ENCODE results near the genes OR1J4, OR1L4 and OR1L6.

DNA sequence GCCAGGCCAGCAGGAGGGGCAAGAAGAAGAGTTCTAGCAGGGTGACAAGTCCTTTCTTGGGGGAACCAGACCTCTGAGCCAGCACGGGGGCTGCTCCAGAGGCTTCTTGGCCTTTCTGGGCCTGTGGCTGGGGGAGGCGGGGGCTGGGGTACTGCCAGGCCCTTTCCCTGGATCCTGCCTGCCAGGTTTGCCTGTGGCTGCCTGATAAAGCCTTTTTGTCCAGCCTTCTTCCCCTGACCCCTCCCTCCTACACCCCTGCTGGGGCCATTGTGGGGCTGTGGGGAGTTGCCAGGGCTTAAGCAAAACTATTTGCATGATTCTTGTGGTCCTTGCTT lies 5.2 kb downstream of the PTGS1 start:
- PRO-cap: no peak
- RAMPAGE, long total RNA: no peak
- RRBS: no CpG with 5 or more reads among the region's 2 CpGs

GRCh38 chr9:122518916-122519229 lies at the start of gene OR1J4:
Gene OR1J4 (plus strand): TSS chr9:122519141.
- PRO-cap: no peak
- RAMPAGE, long total RNA: no peak
- RRBS: no CpG with 5 or more reads among the region's 1 CpG

DNA sequence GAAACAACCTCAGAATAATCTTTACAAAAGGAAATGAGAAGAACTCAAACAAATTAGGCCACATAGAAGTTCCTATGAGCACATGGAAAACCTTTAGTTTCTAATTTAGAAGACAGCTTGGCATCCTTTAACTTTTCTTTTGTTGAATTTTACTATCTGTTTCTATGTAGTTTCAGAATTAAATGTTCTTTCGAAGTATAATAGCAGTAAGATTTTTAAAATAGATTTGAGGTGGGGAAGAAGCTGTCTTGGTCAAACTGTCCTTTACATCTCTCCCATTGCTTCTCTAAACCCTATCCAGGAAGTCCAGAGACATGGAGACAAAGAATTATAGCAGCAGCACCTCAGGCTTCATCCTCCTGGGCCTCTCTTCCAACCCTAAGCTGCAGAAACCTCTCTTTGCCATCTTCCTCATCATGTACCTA lies at the start of gene OR1L4:
Gene OR1L4 (plus strand): TSS at position 315 of the 425 bp plus-strand sequence.
- PRO-cap: no peak
- RAMPAGE, long total RNA: no peak
- RRBS: no CpG with 5 or more reads among the region's 1 CpG

GRCh38 chr9:122741880-122742518 lies at the start of gene OR1L6:
Gene OR1L6 (plus strand): TSS chr9:122742303.
- PRO-cap: no peak
- RAMPAGE, long total RNA: no peak
- RRBS: no CpG with 5 or more reads among the region's 7 CpGs

GRCh38 chr9:122835313-122835777 lies 7.0 kb upstream of the PDCL start:
- PRO-cap: no peak
- RAMPAGE, long total RNA: no peak
- RRBS: no CpG with 5 or more reads among the region's 5 CpGs

GRCh38 chr9:122974966-122975864 lies 34.4 kb downstream of the RABGAP1 start:
- PRO-cap: no peak
- RAMPAGE, long total RNA: no peak
- RRBS: no CpG with 5 or more reads among the region's 6 CpGs

DNA sequence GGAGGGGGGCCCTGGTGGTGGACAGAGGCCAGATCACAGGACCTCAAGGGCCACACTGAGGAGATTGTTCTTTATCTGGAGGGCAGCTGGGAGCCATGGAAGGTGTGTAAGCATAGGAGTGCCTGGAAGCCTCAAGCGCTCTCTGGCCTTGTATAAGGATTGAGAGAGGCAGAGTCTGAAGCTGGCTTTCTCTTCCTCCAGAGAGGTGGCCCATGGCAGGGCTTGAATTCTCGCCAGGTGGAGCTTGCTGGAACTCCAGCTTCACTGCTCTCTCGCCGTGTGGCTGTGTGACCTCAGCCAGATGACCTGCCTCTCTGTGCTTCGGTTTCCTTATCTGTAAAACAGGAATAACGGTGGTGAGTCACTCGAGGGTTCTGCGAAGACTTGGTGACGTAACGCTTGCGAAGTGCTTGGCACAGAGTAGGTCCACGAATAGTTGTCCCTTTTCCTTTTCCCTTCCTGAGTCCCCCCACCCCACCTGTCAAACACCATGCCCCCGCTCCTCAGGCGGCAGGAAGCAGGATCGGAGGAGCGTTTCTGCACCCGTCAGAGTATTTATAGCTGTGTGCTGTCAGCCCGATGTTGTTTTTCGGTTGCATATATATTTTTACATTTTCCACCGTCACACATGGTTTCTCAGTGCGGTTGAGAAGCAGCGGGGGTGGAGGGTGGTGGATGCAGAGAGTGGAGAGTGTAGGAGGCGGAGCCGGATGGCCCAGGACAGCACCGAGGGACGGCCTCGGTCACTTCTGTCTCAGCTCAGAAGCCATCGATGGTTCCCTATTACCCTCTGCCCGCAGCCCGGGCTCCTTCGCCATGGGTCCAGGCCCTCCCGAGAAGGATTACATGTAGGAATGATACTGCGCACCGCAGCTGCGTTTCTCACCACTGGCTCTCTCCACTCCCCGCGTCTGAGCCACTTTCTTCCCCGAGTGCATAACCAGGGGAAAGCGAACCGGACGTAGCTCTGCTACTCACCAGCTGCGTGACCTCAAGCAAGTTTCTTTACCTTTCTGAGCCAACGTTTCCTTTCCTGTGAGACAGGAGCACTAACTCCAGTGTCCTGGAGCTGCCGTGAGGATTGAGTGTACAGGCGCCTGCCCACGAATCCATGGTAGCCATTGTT lies 16.8 kb upstream of the CRB2 start:
- PRO-cap: no peak
- RAMPAGE, long total RNA: no peak
- RRBS: 17% methylated on average over 7 of the region's 46 CpGs

GRCh38 chr9:123339924-123340835 lies 15.8 kb upstream of the CRB2 start:
- PRO-cap: no peak
- RAMPAGE, long total RNA: no peak
- RRBS: no CpG with 5 or more reads among the region's 22 CpGs

- PRO-cap: no peak
- RAMPAGE, long total RNA: no peak
- RRBS: no CpG with 5 or more reads among the region's 6 CpGs
Observed at GRCh38 chr9:123356998-123357489, 1.0 kb downstream of the CRB2 start.

DNA sequence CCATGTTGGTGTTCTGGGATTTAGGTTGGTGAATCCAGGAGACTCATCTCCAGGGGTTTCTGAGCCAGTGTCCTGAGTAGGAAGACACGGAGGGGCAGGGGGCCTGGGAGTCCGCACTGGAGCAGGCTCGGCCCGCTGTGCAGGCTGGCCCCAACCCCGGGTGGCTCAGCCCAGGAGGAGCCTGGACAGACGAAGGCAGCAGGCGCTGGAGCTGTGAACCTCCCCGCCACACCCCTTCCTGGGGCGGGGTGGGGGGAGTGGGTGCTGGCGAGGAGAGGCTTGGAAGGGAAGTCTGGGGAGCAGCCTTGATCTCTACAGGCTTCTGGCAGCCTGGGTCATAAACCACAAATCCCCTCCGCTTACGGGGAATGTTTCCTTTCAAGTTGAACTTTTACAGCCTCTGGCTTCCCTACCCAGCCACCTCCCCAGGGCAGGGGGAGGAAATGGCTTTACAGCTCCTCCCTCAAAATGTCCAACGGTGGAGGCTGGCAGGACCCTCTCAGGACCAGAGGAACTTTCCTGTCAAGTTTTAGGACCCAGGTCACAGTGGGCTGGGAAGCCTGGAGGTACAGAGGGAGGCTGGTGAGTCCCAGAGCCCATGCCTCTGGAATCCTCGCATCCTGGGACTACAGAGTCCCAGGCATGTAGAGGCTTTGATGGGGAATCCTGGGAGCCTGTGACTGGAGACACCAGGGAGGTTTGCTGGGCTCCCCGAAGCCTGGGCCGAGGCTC lies 19.8 kb downstream of the CRB2 start:
- PRO-cap: no peak
- RAMPAGE, long total RNA: no peak
- RRBS: no CpG with 5 or more reads among the region's 16 CpGs

GRCh38 chr9:123453768-123454298 lies 97.8 kb downstream of the CRB2 start:
- PRO-cap: no peak
- RAMPAGE, long total RNA: no peak
- RRBS: no CpG with 5 or more reads among the region's 7 CpGs

GRCh38 chr9:123998719-123999673 lies 12.6 kb upstream of the LHX2 start:
- PRO-cap: no peak
- RAMPAGE, long total RNA: no peak
- RRBS: 1% methylated on average over 27 of the region's 56 CpGs

DNA sequence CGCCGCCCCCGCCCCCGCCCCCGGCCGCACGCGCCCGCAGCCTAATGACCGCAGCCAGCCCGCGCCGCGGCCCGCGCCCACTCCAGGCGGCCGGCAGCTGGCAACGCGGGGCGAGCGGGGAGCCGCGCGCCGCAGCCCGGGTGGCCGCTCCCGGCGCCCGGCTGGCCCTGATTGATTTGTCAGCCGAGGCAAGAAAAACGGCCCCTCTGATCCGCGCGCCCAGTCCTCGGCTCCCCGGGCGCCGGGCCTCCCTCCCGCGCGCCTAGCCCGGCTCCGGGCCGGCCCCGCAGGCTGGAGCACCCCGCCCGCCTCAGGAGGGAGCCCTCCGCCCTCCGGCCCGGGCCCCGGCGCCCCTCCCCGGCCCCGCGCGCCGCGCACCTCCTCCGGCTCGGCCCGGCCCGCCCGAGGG lies 11.9 kb upstream of the LHX2 start:
- PRO-cap: no peak
- RAMPAGE, long total RNA: no peak
- RRBS: 1% methylated on average over 30 of the region's 65 CpGs

GRCh38 chr9:124197134-124198058 lies 60.4 kb upstream of the NEK6 start:
- PRO-cap: no peak
- RAMPAGE, long total RNA: no peak
- RRBS: no CpG with 5 or more reads among the region's 14 CpGs

- PRO-cap: no peak
- RAMPAGE, long total RNA: no peak
- RRBS: no CpG with 5 or more reads among the region's 4 CpGs
Observed at GRCh38 chr9:124214036-124214366, 43.7 kb upstream of the NEK6 start.

- PRO-cap: no peak
- RAMPAGE, long total RNA: no peak
- RRBS: no CpG with 5 or more reads among the region's 16 CpGs
Observed at GRCh38 chr9:124270721-124271504, 13.2 kb downstream of the NEK6 start.

GRCh38 chr9:124292160-124292697 lies 34.5 kb downstream of the NEK6 start:
- PRO-cap: no peak
- RAMPAGE, long total RNA: no peak
- RRBS: no CpG with 5 or more reads among the region's 6 CpGs

- PRO-cap: no peak
- RAMPAGE, long total RNA: no peak
- RRBS: no CpG with 5 or more reads among the region's 15 CpGs
Observed at GRCh38 chr9:124355289-124355970, 59.8 kb downstream of the PSMB7 start.

DNA sequence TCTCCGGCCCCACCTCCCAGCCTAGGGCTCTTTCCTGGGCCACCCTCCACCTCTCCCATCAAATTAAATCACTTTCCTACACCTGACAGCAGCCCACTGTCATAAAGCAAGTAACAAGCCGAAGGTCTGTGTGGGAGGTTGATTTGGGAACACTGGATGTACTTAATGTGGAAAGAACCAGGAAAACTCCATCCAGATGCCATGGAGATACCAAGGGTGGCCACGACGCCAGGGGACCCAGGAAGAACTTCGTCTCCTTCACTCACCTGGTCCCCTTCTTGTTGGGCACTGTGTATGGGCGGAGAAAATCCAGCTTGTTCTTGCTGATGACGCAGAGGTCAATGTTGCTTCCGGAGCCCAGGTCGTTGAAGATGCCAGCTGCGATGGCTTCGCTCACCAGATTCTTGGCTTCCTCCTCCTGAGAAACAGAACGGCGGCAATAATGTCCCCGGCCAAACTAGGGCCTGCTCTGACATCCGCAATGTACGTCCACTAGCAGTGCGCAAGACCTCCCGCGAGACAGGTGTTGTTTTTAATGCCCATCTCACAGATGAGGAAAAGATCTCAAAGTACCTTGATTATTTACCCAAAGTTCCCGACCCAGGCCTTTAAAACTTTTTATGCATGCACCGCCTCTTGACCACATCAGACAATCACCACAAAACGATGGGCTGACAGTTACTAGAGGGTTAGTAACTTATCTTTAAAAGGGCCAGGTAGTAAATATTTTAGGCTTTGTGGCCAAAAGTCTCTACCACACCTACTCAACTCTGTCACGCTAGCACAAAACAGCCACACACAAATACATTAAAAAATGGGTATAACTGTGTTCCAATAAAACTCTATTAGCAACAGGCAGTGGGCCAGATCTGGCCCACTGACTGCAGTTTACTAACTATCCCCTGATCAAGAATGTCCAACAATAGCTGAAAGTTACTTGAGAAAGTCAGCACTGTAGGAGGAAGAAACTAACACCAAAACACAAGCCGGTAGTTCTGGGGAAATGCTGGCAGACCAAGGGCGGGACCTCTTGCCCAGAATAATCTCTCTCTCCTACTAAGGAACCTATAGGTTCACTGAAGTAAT lies 58.4 kb downstream of the PSMB7 start:
- PRO-cap: no peak
- RAMPAGE, long total RNA: no peak
- RRBS: 95% methylated on average over 6 of the region's 25 CpGs

GRCh38 chr9:124384271-124385030 lies 30.8 kb downstream of the PSMB7 start:
- PRO-cap: no peak
- RAMPAGE, long total RNA: no peak
- RRBS: no CpG with 5 or more reads among the region's 8 CpGs